Bronchus fibroblast of lung (primary cell): ENCODE data around the gene MRPS23.

GRCh38 chr17:57105414-57106454 lies 20.7 kb downstream of the AKAP1 start:
- RAMPAGE, long total RNA = no peak

DNA sequence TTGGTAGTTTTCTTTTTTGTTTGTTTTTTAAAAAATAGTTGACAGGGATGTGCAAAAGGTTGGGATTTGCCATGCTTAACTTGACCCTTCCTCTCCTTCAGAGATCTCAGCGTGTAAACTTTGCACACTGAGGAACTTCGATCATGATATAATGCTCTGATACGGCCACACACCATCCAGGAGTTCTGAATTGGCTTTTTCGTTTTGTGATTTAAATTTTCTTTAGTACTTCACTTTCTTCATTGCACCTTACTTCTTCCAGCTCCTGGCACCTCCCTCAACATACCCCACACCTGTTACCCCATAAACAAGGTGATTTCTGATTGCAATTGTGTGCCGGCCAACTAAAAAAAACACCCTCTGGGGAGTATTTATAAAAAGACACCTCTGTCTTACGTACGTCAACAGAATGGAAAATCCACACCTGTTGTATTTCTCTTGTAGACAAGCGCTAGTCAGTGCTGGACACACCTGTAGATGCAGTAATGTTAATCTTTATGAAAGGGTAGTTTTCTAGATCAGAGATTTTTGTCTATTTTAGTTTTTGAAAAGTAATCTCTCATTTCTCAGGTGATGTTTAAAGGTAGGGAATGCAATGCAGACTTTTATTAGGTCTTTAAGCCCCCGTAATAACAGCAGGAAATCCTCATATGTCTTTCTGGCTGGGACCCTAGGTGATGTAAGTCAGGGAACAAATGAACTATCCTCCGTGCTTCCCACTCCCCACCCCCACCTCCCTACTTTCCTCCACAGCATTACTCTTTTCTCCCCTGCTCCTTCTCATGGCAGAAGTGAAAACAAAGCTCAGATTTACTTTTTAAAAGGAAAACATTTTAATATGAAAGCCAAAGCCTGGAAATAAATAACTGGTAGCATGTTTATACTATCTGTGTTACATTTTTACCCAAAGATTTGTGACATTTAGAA lies 4.1 kb downstream of the MSI2 start:
- RAMPAGE, long total RNA = no peak

DNA sequence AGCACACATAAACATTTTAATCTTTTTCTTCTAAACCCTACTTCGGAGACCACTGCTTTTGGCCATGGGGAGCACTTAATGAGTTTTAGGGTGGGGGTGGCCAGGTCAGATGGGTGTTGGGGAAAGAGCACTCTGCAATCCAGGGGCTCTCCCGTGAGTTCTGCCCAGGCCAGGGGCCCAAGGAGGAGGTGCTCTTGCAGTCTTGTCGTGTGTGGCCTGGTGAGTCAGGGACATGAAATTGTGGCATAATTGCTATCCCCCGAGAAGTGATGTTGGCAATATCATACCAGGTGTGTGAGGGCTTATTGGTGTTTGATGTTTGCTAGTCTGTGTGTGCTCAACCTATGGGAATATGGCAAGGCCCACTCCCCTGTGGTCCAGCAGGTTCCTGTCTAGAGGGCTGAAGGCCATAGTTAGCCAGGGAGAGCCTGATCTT lies 24.5 kb downstream of the MSI2 start:
- RAMPAGE, long total RNA = no peak

GRCh38 chr17:57357769-57358534 lies 101.6 kb downstream of the MSI2 start:
- RAMPAGE, long total RNA = no peak

DNA sequence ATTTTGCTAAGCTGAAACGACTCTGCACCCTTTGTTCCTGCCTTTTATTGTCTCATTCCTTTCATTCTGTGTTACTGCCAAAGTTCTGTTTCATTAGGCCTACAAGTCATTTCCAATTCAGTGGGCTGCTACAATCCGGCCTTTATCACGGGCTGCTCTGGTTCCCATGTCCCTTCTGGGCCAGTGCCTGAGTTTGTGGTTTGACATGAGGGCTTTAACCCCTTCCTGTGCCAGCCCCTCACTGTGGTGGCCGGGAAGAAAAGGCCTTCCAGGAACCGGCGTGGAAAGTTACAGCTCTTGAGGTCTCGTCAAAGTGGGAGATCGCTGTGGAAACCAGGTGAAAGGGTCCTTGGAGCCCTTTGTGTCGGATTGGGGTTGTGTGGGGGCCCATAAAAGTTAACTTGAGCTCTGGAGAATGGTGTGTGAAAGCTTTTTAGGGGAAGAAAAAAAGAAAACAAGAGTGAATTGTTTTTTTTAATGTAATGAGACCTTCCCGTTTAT lies 150.4 kb downstream of the MSI2 start:
- RAMPAGE, long total RNA = no peak

GRCh38 chr17:57408978-57409627 lies 152.8 kb downstream of the MSI2 start:
- RAMPAGE, long total RNA = no peak

GRCh38 chr17:57413489-57414317 lies 157.4 kb downstream of the MSI2 start:
- RAMPAGE, long total RNA = no peak

GRCh38 chr17:57434736-57435435 lies 178.6 kb downstream of the MSI2 start:
- RAMPAGE, long total RNA = no peak

GRCh38 chr17:57435686-57436473 lies 179.6 kb downstream of the MSI2 start:
- RAMPAGE, long total RNA = no peak

DNA sequence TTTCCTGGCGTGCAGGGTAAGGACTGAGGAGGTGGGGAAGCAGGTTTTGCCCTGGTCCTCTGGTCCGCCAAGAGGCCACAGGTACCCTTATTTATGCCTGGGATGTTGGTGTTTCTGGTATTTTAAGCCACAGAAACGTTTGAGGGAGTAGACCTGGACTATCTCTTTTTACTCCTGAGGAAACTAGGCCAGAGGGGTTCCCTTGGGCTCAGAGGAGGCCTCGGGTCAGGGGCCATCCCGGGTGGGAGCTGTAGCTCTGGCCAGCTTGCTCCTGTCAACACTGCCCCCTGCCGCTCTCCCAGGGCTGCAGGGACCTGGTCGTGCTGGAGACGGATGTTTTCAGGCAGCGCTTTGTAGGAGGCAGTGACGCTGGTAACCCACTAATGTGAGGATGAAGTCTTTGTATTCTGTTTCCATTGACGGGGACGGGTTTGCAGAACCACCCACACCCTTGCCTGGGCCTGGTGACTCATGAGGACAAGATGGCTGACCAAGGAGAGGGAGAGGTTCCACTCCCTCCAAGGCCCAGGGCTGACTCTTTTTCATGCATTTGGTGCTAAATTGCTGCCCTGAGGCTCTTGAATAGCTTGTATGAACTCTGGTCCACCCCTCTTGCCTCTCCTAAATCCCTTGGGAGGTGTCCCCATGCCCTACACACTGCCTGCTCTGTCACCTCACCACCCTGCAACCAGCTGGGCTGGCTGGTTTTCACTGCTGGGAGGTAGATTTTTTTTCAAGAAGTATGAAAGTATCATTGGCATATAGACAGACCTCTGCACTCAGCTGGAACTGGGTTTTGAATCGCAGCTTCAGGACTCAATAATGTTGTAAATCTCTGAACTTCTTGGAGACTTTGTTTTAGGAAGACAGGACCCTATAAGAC lies 184.6 kb downstream of the MSI2 start:
- RAMPAGE, long total RNA = no peak

- RAMPAGE, long total RNA = no peak
Observed at GRCh38 chr17:57480437-57480854, 224.1 kb downstream of the MSI2 start.

- RAMPAGE, long total RNA = no peak
Observed at GRCh38 chr17:57601041-57601934, 143.8 kb downstream of the CCDC182 start.

DNA sequence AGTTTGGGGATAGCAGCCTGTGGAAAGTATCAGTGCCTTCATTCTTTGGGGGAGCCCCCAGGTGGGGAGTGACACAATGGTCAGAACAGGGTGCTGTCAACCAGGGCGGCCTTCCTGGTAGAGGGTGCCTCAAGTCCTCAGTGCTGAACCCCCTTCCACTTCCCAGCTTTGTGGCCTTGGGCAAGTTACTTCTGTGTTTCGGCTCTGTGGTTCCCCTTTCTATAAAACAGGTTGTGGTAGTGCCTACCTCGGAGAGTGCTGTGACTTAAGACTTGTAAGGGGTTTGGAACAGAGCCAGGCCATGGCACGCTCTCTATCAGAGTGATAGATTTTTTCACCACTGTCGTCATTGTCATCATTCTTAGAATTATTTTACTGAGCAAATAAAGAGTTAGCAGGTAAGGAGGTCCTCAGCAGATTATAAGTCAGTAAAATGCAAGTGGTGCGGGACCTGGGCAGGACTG lies 141.1 kb downstream of the CCDC182 start:
- RAMPAGE, long total RNA = no peak

DNA sequence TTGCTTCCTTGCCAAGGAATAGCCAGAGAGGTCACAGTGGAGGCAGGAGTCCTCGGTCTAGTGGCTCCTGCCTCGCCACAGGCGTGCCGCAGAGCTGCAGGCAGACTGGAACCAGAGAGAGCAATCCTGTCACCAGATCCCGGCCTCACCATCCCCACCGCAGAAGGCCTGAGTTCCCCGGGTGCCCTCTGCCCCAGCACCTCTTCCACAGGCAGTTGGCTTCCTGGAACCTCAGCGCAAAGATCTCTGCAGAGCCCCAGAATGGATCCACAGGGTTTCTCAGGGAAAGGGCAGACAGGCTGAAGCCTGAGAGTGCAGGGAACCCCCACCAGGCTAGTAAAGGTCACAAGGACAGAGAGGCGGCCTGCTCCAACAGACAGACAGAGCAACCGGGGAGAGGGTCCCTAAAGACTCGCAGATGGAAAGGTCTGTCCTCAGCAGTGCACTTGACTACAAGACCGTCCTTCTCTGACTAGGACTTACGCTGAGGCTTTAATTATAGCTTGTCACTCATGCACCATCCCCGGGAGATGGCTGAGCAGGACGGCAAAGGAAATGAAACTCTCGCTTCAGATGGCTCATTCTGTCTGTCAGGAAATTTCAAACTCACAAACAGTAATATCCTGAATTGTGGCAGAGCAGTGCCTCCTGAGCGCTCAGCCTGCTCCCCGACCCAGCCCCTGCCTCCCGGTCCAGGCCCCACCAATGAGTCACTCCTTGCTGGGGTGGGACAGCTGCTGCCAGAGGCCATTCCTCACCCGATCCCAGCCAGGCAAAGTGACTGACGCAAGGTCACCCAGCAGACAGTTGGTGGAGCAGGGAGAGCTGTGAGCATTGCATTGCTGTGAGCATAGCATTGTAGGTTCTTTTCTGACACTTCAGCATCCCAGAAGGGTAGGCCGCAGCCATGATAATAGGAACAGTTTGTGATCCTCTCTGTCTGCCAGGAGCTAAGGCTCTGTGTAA lies 21.2 kb downstream of the CCDC182 start:
- RAMPAGE, long total RNA = no peak

- RAMPAGE, long total RNA = no peak
Observed at GRCh38 chr17:57810332-57811542, 39.1 kb downstream of the MRPS23 start.

- RAMPAGE, long total RNA = start-site peak on the minus strand at chr17:57850020-57850075, 785 and 1,167 reads in 2 replicates
Observed at GRCh38 chr17:57849917-57851013, at the start of gene MRPS23. Gene MRPS23, minus strand, starts transcription at chr17:57850044.

DNA sequence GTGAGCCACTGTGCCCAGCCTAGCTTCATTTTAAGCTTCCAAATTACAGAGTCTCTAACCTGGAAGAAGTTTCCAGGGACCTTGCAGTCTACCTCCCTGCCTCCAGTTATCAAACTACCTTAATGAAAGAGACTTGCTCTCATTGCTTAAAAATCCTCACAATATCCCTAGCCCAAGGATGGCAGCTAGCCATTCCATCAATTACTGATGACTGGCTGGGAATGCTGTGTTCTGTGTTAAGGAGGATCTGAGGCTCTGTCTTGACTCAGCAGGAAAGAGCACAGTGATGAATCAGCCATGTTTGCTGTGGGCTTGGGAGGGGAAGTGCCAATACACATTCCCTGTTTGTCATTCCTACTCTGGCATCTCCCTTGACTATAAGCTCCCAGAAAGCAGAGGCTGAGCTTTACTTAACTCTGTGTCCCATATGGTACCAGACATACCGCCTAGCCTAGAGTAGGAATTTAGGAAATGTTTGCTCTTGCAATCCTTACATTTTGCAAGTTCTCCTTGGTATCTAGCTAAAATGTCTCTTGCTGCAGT lies 29.2 kb upstream of the MRPS23 start:
- RAMPAGE, long total RNA = no peak

DNA sequence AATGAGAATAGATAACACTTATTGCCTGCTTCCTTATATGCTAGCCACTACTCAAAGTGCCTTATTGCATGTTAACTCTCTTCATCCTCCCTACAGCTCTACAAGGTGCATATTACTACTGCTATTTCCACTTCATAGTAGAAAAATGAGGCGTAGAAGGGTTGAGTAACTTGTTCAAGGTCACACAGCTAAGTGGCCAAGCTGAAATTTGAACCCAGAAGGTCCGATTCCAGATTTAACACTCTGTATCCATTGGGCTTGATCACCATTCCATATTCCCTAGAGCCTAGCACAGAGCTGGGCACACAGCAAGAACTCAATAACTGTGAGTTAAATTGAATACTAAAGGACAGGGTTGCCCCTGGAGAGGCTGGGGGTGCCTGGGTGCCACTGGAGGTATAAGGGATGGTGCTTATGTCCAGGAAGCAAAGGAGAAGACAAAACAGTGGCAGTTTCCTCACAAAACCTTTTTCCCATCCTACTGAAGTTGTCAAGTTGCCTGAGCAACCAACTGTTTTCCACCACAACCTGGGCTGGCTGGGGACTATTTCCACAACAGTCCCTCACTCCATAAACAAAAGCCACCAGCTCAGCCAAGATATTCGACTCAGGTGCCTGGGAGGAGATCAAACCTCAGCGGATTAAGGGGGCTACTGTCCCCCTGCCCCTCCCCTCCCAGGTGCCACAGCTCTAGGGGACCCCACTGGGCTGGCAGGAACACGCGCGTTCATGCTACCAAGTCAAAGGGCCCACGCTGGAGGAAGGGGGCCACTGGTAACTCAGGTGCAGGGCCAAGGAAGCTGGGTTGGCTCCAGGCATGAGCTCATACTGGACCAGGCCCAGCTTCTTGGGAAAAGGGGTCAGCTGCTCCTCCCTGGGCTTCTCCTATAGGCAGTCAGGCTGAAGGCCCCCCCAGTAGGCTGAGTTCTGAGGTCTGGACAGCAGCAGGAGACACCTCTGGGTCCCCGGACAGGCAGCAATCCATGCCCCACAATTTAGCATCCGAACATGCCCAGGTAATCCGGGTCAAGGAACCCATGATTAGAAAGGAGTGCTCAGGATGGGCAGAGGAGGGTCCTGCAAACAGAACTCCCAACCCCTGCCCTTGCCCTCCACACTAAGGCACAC lies 45.6 kb upstream of the MRPS23 start:
- RAMPAGE, long total RNA = no peak

DNA sequence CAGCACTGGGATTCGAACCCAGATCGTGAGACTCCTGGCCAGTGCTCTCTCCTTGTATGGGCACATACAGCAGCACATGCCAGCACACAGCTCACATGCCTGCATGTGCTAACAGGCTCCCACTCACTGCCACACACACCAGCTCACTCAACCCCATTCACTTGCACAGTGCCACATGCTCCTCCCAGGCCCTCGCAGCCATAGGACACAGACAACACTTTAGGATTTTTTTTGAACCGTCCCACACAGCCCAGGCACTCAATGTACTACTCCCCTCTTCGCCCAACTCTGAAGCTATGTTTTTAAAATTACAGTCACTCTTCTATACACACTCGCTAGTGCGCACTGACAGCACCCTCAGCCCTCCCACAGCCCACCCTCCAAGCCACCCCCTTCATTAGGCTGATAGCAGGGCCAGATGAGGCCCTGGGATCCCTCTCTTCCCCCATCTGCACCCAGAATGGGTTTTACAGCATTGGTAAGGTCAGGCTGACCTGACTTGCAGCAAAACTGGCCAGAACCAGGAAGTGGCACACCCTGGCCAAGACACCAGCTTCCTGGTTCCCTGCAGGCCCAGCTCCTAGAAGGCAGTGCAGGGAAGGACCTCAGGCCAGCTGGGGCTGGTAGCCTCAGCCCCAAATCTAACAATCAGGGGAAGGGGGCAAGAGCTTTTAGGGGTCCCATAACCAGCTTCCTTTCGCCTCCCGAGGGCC lies 49.8 kb upstream of the MRPS23 start:
- RAMPAGE, long total RNA = no peak

DNA sequence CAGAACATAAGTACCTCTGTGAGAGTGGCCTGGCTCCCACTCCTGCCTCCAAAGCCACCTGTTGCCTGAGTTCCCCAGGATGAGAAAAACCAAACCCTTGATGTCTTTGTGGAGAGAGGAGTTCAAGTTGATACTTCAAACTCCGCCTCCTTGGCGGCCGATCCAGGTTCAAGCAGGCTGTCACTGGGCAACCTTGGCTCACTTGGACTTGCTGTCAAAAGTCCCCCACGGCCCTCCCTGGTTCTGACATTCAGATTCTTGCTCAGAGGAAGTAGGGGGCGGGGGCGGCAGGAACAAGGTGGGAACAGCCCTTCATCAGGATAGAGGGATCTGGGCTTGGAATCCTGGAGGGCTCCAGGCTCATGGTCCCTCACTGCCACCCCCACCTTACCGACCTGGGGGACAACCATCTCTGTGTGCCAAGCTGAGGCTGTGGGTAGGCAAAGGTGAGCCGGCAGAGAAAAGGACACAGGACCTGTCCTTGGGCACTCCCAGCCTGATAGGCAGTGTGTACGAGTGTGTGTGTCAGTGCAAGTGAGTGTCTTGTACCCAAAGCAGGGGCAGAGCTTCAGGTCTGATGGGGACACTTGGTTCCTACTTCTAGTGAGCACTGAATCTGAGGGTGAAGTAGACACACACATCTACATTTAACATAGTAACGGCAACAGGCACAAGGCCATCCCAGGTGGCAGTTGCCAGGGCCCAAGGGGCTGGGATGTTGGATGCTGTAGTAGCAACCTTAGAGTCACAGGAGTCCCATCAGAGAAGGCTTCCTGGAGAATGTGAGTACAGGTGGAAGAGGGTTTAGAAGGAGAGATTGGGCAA lies 6.6 kb upstream of the TSPOAP1 start:
- RAMPAGE, long total RNA = no peak